SP-49 (cell line): ENCODE data around the gene PHLDA3.

- PRO-cap = no peak
These were observed 6.9 kb upstream of the IGFN1 start for GRCh38 chr1:201183677-201184258.

DNA sequence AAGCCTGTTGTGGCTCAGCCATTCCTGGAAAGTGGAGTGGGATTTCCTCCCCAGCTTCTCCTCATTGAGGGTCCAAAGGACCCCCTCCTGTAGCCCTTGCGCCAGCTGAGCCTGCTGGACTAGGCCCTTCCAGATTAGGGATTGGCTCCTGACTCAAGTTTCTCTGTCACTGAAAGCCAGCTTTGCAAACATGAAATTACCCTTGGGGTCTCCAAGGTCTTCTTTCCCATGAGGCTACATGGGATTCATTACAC lies 3.5 kb upstream of the IGFN1 start:
- PRO-cap = no peak

DNA sequence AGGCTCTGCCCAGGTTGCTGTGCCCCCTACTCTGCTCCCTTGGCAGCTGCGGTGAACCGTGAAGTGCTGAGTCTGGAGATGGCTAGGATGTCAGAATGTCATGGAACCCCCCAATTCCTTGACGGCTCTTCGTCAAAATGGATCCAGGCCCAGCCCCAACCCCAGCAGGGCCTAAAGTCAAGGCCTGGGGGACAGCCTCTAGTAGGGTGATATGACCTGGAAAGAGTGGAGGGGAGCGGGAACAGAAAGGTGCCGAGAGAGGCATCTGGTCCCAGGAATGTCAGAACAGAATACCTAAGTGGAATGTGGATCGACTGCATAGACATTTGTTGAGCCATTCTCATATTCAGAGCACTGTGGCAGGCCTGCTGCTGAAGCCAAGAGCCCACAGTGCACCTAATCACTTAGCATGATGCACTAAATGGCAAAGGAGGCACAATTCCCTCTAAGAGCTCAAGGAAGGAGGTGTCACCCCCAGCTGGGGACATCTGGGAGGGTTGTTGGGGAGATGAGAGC lies 8.8 kb upstream of the PKP1 start:
- PRO-cap = no peak

DNA sequence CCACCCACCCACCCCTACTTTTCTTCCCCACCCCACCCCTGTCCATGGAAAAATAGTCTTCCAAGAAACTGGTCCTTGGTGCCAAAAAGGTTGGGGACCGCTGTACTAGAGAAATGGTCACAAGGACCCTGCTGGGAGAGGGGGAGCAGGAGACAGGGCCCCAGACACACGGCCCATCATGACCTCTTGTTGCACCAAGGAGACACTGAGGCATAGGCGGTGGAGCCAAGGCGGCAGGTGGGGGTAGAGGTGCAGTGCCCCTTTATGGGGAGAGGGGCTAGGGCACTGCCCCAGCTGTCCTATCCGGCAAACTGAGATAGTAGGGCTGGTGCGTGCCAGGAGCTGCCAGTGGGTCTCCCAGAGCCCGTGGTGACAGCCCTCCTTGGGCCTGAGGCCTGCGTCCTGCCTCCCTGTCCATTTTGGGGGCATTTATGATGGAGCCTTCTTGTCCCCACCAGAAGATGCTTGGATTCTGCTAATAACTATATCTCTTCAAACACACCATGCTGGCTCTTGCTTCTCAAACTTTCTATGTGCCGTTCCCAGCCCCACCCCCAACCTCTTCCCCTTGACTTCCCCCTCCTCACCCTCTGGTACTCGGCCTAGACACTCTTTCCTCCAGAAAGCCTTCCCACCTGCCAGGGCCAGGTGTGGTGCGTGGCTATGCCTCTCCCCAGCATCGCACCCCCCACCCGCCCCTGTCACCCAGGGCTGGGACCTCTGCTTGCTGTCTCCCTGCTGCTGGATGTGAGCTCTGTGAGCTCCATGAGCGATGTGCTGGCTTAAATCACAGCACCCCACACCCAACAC lies 20.1 kb downstream of the TNNT2 start:
- PRO-cap = no peak

GRCh38 chr1:201385194-201385871 lies 7.9 kb upstream of the TNNT2 start:
- PRO-cap = no peak

DNA sequence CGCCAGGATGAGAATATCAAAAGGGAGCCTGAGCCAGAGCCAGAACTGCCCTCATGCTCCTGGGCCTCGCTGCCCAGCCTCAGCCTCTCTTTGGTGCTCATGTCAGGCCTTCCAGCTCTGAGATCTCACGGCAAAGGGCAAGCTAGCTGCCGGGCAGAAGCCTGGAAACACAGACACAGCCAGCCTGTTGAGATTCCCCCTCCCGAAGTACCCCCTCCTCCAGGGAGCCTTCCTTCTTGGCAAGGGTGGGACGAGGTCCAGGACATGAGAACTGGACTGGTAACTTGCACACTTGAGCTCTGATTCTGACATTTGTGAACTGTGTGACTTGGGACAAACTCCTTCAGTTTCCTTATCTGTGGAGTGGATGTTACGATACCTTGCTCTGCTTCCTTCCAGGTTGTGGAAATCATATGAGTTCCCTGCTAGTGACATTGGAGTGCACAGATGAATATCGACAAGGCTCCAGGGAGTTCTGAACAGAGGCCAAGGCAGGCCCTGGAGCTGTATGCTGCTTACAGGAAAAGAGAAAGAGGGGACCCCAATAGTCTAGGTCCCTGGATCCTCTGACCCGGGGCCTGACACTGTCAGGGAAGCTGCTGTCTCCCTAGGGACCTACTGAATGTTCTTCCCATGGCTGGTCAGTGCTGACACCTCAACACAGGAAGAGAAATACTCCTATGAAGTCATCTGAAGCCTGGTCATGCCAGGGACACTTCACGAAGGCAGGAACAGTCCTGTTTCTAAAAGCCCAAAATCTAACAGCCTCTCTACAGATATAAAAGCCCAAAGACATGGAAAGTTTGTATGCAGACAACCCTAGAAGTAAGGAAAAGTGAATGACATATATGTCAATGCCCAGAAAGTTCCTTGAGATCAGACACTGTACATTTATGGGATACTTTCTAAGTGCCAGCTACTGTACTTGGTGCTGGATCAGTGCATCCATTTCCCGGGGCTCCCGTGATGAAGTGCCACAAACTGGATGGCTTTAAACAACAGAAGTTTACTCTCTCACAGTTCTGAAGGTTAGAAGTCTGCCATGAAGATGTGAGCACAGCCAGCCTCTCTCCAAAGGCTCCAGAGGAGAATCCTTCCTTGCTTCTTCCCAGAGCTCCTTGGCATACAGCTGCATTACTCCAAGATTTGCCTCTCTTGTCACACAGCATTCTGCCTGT lies 1.7 kb upstream of the LAD1 start:
- PRO-cap = no peak

DNA sequence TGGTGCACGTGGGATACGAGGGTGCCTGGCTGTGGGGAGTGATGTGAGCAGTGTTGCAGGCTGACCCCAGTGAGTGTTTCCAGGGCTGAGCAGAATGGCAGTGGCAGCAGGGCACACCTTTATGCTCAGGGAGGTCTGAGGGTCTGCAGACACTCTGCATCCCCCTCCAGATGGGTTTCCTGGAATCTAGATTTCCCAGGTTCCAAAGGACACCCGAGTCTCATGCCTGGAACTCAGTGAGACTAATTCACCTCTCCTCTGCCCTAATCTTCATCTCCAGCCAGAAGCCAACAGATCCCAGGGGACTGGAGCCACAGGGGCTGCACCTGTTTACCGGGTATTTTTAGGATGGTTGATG lies 734 bp upstream of the TNNI1 start:
- PRO-cap = no peak

DNA sequence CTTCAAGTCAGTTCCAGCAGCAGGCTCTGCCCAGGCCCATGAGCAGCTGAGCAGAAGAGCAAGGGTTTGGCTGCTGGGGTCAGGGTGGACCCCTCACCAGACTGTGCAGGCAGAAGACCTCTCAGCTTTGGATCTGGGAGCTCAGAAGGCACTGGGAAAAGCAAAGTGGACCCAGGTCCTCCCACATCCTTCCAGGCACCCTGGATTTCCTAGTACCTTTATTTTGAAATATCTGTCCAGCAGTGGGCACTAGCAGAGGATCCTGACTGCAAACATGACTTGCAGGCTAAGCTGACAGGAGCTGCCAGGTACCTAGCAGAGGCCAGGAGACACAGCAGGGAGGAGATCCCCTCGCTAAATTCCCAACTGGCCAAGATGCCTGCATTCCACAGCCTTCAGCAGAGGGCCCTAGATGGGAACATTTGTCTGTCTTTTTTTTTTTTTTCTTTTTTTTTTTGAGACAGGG lies 13.3 kb downstream of the PHLDA3 start:
- PRO-cap = no peak

DNA sequence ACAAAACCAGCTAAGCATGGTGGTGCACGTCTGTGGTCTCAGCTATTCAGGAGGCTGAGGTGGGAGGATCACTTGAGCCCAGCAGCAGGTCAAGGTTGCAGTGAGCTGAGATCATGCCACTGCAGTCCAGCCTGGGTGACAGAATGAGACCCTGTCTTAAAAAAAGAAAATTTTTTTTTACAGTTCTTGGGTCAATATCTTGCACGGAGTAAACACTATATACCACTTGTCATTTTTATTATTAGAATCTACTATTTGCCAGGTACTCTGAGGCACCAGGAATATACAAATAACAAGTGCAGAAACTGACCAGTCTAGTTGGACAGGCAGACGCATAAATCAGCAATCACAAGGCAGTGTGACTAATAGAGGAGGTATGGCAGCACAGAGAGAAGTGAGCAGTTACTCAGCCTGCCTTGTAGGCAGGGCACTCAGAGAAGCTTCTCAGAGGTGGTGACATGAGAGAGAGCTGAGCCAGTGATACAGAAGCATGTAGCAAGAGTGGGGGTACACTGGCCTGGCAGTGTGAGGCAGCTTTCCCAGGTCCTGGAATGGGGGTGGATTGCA lies 8.0 kb downstream of the PHLDA3 start:
- PRO-cap = no peak

GRCh38 chr1:201463433-201463892 lies 5.5 kb downstream of the PHLDA3 start:
- PRO-cap = no peak

DNA sequence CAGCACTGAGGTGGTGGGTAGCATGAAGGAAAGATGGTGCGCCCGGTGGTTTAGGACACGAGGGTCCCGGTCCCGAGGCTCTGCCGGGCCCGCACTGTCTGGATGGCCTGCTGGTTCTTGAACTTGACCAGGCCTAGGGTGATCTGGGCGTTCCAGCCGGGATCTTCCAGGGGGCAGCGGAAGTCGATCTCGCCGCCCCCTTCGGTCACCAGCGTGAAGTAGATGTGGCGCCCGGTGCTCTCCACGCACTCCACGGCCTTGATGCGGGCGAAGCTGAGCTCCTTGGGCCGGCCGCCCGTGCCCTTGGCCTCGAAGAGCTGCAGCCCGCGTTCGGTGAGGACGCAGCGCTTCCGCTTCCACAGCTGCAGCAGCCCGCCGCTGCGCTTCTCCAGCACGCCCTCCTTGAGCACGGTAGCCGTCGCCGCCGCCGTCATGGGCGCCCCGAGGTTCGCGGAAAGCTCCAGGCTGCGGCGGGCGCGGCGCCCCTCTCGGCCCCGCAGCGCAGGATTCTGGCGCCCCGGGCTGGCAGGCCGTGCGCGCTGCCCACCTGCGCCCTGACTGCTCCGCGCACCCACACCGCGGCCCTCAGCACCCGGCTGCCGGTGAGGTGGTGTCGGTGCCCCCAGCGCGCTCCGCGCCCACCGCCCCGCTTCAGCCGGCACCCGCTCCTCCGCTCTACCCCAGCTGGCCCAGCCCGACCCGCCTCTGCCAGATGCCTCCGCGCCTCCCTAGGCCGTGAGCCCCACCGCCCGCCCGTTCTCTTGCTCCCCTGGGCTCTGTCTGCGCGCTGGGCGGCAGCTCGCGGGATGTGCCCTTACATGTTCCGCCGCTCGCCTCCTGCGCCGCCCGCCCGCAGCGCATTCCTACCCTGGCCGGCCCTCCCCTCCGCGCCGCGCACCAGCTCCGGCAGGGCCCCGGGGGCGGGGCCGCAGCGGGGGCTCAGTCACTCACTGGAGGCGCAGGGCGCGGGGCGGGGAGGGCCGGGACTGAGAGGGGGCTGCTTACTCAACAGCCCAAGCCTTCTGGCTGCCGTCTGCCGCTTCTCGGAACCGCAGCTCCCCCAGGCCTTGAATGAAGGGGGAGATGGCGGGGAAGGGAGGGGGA lies at the start of gene PHLDA3:
PHLDA3 (minus strand) TSS at position 836 of the 1,104 bp plus-strand sequence.
- PRO-cap = unidirectional peak, minus-strand start at position 782 of the sequence; unidirectional peak, minus-strand start at position 836 of the sequence

DNA sequence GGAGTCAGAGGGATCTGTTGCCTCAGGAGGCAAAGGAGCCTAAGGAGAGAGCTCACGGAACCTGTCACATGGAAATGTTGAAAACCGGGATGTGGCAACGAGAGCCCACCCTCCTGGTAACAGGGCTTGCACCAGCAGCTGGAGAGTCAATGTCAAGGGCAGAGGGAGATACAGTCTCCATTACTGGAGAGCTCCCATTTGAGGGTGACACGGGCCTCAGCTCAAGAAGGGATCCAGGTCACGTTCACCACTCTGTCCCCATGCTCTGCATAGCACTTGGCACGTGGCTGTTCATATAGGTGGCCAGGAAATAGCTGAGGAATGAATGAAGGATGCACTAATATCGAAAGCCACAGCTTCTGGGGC lies 8.5 kb downstream of the CSRP1 start:
- PRO-cap = no peak

DNA sequence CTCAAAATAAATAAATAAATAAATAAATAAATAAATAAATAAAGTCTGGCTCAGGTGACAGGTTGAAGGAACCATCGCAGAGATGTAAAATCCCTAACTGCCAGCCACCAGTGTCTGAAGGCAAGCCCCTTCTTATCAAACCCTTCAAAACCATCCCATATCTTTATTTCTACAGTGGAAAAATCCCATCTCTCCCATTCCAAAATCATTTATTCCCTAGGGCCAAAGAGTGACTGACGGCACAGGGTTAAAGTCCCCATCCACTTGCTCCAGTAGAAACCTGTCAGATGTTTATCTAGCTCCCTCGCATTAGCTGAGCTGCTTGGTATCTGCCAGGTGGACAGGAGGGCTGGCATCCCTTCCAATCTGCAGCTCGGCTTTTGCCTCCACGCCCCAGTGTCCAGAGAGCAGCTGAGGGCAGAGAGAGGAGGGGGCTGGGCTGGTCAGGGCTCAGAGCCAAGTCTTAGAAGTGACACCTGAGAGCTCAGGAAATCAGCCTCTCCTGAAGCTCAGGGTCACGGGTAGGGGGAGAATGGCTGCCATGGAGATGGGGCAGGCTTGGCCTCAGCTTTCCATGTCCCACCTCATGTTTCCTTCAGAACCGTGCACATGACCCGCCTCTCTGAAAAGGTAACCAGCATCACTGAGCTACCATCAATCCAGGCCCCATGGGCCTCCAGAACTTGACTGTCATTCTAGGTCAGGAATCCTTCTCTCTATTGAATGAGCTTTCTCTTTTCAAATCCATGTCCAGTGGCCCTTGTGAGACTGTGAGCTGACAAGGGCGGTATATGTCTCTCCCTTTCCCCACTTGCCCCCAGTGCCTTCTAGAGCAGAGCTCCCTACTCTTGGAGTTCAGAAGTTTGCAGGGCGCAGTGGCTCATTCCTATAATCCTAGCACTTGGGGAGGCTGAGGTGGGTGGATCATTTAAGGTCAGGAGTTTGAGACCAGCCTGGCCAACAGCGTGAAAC lies 4.6 kb downstream of the CSRP1 start:
- PRO-cap = no peak

- PRO-cap = no peak
These were observed 7.7 kb upstream of the NAV1 start for GRCh38 chr1:201531337-201531536.

DNA sequence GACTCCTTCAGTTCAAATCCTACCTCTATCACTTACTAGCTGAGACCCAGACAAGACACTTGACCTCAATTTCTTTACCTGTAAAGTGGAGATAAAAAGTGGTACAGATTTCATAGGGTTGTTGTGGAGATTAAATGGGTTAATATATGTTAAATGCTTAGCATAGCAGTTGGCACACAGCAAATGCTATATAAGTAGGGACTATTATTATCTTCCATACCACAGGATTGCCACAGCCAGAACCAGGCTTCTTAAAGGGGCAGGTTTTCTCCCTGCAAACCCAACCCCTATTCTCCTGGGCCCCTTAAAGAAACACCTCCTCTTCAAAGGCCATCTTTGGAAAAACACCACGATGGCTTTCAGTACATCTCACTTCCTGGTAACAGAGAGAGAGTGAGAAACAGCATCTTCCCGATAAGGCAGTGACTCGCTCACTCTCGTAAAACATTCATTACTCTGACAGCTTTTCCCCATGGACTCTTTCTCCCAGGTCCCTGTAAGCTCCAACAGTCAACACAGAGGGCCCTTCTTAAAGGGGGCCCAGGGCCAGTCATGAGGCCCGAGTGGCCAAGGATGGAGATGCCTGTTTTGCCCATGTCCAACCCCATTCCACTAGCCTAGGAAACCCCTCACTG lies 3.9 kb upstream of the NAV1 start:
- PRO-cap = no peak

- PRO-cap = no peak
These were observed 785 bp upstream of the NAV1 start for GRCh38 chr1:201538099-201538585.

- PRO-cap = no peak
These were observed 75.2 kb downstream of the NAV1 start for GRCh38 chr1:201613975-201614662.

DNA sequence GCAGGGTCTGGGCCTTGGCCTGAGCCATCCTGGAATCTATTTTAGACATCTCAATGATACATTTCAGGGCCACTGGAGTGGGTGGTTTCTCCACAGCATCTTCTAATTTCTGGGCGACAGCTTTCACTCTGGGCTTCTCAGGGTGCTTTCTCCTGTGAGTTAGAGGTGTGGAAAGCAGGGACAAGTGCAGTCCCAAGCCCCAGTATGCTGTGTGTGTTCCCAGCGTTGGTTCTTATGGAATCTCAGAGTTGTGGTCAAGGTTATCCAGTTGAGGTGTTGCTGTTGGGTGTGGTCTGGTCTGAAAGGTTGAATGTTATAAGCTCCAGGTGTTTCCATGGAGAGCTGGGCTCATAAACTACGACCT lies 117.2 kb downstream of the NAV1 start:
- PRO-cap = no peak

- PRO-cap = no peak
These were observed 107.3 kb upstream of the IPO9 start for GRCh38 chr1:201721661-201722071.

GRCh38 chr1:201783240-201783949 lies 45.6 kb upstream of the IPO9 start:
- PRO-cap = no peak